PFSK-1 (cell line): ENCODE data around the genes PLCXD3, GHR and ZNF131.

- RRBS = no CpG with 5 or more reads among the region's 5 CpGs
These were observed 2.0 kb downstream of the CARD6 start for GRCh38 chr5:40842935-40843815.

GRCh38 chr5:40914671-40915417, 5.5 kb downstream of the C7 start:
- RRBS = no CpG with 5 or more reads among the region's 9 CpGs

DNA sequence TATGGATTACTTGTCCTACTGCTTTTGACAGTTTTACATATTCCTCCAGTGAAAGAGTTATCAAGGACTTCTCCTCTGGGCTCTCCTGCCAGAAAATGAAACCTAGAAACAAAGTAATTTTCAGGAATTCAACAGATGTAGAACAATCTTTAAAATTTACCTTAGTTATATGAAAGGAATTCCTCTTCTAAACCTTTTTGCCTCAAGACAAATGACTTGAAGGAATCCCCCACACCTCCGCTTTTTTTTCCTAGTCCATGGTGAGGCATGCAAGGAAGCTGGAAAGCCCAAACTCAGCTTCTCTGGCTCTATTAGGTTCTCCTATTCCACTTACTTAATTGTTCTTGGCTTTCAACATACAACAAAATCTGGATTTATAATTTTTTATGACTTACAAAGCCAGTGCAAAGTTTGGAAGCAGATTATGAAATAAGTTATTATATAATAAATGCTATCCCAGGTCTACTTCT, 27.2 kb downstream of the C6 start:
- RRBS = no CpG with 5 or more reads among the region's 1 CpG

GRCh38 chr5:41425931-41426200, 84.5 kb downstream of the PLCXD3 start:
- RRBS = no CpG with 5 or more reads among the region's 2 CpGs

- RRBS = no CpG with 5 or more reads among the region's 36 CpGs
These were observed 820 bp downstream of the PLCXD3 start for GRCh38 chr5:41509350-41510211.

GRCh38 chr5:41510212-41510972, at the start of gene PLCXD3:
Gene PLCXD3, minus strand, starts transcription at chr5:41510601.
- RRBS = no CpG with 5 or more reads among the region's 44 CpGs

GRCh38 chr5:41835639-41836066, 34.6 kb downstream of the OXCT1 start:
- RRBS = no CpG with 5 or more reads among the region's 3 CpGs

- RRBS = 4% methylated on average over 10 of the region's 59 CpGs
These were observed at the start of gene GHR for GRCh38 chr5:42423152-42423999. Gene GHR, plus strand, starts transcription at chr5:42423439.

GRCh38 chr5:42515489-42516032, 92.3 kb downstream of the GHR start:
- RRBS = no CpG with 5 or more reads among the region's 4 CpGs

DNA sequence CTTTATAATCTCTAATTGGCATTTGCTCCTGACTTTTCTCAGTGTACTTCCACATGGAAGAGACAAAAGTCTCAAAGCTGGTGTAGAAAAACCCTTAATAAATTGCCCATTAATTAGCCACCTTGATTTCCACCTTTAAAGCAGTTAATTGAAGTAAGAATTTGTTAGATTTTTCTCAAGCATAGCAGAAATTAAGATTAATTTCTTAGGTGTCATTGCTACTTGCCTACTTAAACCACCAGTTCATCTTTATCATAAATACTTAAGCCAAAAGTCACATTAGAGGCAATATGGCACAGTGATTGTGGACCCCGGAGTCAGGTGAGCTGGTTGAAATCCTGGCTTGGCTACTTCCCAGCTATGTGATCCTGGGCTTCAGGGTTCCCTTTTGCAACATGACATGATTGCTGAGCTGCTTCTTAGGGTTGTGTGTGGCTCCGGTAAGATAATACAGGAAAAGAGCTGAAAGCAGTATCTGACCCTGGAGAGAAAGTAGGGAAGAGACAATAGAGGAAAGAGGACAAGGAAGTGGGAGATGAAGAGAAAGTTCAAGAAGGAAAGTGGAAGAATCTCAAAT, 92.9 kb downstream of the GHR start:
- RRBS = no CpG with 5 or more reads among the region's 2 CpGs

DNA sequence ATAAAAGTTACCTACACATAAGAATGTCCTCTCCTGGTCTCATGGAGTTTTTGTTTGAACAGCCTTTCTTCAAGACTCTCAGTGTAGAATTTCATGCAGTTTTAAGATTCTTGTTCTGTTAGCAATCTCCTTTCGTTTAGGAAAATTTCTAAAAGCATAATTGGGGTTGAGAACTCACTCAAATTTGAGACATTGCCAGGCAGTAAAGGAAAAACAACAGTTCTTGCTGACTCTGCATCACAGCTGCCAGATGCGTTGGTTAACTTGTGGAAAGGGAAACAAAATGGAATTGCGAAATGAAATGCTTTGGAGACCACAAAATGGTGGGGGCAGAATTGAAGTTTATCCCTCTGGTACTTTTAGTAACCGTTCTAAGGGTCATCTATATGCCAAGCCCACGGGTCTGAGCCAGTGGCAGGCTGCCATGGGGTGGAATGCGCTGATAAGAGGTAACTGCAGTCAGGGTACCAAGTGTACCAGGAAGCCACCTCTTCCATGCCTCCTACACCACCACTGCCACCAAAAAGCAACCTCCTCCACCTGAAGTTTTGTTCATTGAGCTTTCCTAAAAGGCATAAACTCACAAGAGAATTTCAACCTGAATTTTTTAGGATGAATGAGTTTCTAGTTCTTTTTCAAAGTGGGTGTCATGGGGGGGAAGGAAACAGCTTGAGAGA, 28.6 kb upstream of the SELENOP start:
- RRBS = no CpG with 5 or more reads among the region's 6 CpGs

DNA sequence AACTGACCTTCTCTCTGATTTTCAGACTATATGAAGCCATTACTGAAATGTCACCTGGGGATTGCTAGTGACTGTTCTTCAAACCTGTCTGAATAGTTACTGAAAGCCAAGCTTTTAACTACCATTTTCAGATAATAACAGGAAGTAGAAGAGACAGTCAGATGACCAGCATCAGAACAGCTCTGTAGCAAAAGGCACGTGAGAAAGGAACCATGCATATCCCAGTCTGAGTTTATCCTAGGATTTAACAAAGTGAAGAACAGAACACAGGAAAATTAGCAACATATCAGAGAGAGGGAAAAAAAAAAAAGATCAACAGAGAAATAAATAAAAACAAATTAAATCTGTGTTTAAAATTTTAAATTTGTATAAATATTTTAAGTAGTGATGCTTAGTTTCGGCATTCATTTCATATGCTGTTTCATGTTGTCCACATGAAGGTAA, 75.0 kb upstream of the SELENOP start:
- RRBS = no CpG with 5 or more reads among the region's 2 CpGs

DNA sequence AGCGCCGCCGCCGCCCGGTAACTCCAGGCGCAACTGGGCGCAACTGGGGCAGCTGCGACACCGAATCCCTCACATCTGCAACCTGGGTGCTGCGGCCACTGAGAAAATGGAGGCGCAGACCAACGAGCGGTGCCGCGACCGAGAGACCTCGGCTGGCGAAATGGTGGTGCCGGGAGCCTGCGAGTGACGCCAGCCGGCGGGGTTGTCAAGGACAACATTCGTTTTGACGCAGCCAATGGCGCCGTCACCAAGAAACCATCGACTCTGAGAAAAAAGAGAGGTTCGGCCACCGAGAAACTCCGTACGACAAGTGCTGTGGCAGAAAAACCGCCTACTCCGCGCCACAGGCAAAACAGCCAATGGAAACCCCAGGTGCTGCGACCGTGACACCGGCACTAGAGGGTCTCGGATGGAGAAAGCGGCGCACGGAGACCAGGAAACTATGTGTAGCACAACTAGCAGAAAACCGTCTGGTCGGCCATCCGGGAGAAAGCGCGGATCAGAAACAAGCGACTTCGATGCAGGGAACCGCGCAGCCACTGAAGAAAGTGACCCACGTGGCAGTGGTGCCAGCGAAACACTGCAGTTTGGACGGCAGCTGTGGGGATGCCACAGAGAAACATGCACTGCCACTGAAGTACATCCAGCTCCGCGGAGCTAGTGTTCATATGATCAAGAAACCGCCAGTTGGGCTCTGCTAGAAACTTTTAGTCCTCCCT, 88.8 kb downstream of the ANXA2R start:
- RRBS = 56% methylated on average over 8 of the region's 57 CpGs

GRCh38 chr5:43034700-43035189, 5.4 kb downstream of the ANXA2R start:
- RRBS = no CpG with 5 or more reads among the region's 5 CpGs

- RRBS = no CpG with 5 or more reads among the region's 23 CpGs
These were observed 1.6 kb downstream of the ANXA2R start for GRCh38 chr5:43038364-43039055.

GRCh38 chr5:43041384-43041642, 1.2 kb upstream of the ANXA2R start:
- RRBS = no CpG with 5 or more reads among the region's 13 CpGs

- RRBS = no CpG with 5 or more reads among the region's 17 CpGs
These were observed 23.8 kb upstream of the ANXA2R start for GRCh38 chr5:43063779-43064378.

DNA sequence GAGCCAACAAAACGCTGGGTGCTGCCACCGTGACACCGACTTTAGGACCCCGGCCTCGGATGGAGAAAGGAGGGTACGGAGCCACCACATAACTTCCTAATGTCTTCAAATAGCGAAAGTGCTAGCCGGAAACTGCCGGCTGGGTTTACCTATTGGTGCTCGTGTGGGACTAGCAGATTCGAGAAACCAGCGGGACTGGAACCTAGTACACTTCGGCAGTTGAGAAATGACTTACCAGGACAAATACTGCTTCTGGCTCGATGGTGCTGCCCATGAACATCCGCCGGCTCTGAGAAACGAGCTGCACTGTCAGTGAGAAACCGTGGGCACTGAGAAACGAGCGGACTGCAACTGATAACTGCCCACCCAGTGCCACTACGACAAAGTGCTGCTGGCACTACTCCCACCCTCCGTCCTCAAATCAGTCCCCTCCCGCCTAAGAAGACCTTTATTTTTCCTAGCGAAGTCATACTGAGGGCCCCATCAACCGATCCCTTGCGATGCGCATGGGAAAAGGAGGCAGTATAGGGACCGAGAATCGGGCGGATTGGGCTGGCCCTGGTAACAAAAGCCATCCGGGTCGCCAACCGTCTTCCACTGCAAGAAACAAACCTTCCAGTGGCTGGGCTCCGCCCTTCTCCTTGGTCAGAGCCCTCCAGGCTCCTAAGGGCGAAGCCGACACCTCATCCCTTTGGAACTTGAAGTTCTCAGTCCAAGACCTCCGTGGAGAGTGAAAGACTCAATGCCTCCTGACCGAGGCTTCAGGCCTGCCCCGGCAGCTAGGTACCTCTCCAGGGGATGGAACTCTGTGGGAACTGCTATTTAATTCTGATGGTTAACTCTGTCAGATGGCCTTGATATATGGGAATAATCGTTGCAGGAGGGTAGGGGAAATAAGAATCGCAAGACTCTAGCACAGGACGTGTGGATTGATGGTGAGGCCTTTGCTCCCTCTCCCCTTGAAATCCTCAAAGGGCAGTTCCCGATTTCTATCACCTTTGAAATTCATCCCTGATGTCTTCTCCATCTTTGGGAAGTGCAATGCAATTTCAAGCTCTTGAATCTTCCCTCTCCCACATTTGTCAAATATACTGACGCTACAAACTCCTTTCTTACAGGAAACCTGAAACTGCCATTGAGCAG, 27.1 kb upstream of the ANXA2R start:
- RRBS = 0% methylated on average over 5 of the region's 44 CpGs

GRCh38 chr5:43120642-43121274, at the start of gene ZNF131:
Gene ZNF131, plus strand, starts transcription at chr5:43120914.
- RRBS = 1% methylated on average over 25 of the region's 57 CpGs

GRCh38 chr5:43192384-43193361, 648 bp downstream of the NIM1K start:
- RRBS = no CpG with 5 or more reads among the region's 60 CpGs